ENCODE results near the genes CMC4 and H2AB3.

- PRO-cap: no peak
Measured at GRCh38 chrX:154542778-154543801, 3.6 kb downstream of the G6PD start.

- PRO-cap: bidirectional peak, plus-strand start at chrX:154547873, minus-strand start at chrX:154547730
Measured at GRCh38 chrX:154547825-154548018, 302 bp downstream of the IKBKG start.

DNA sequence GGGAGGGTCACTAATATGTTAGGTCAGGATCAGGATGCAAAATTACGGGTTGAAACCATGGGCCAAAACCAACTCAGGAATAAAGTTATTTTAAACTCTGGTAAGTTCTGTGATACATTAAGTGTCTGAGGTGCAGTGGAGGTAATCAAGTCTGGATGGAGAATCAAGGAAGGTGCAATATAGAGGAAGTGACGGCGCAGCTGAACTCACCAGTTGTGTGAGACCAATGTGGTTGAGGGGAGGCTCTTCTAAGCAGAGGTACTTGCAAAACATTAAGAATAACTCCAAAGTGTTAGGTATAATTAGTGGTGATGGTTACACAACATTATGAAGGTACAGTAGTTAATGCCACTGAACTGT lies 19.7 kb downstream of the GAB3 start:
- PRO-cap: no peak

GRCh38 chrX:154737821-154738538 lies 12.9 kb downstream of the GAB3 start:
- PRO-cap: no peak

- PRO-cap: no peak
Measured at GRCh38 chrX:154802104-154802531, 3.2 kb downstream of the MPP1 start.

GRCh38 chrX:154827392-154827945 lies 7.0 kb downstream of the SMIM9 start:
- PRO-cap: no peak

DNA sequence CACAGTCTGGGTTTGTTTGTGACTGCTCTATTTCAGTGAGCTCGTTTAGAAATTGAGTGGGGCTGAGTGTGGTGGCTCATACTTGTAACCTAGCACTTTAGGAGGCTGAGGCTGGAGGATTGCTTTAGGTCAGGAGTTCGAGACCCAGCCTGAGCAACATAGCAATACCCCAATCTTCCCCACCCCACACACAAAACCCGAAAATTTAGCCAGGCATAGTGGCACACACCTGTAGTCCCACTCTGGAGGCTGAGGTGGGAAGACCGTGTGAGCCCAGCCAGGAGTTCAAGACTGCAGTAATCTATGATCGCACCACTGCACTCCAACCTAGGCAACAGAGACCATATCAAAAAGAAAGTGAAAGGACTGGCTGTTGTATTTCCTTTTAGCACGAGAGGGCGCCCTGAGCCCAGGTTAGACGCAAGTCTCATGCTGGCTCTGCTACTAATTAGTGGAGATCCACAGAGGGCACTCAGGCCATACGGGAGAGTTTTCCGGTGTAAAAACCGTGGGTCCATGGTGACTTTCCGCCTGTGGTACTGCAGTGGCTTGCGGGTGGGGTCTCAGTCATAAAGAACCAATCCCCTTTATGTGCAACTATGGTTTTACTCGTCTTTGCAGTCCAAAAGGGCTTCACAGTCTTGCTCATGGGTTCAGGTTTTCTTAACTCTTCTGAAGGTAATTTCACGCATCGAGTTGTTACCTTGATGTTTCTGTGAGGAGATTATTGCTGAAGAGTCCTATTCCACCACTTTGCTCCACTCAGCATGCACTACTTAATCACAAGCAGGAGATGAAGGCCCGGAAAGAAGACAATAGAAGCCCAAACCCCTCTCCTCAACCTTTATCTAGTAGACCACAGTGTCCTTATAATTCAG lies 41.7 kb downstream of the F8 start:
- PRO-cap: unidirectional peak, minus-strand start at position 336 of the sequence

- PRO-cap: no peak
Measured at GRCh38 chrX:154987886-154988304, 34.6 kb downstream of the F8 start.

- PRO-cap: bidirectional peak, plus-strand start at chrX:155071510, minus-strand start at chrX:155071192
Measured at GRCh38 chrX:155070712-155071769, at the start of gene CMC4. TSS of gene CMC4 (minus strand) at chrX:155071136.

GRCh38 chrX:155459798-155460156 lies at the start of gene H2AB3:
TSS of gene H2AB3 (minus strand) at chrX:155460005.
- PRO-cap: no peak

- PRO-cap: no peak
Measured at GRCh38 chrX:155641811-155642250, 29.1 kb upstream of the TMLHE start.